Measurements from ENCODE around the genes NLRX1, CBL and NECTIN1.

- PRO-cap, result bidirectional peak, plus-strand start at chr11:119121599, minus-strand start at chr11:119121305
Observed at GRCh38 chr11:119120617-119121454, 544 bp upstream of the HINFP start.

DNA sequence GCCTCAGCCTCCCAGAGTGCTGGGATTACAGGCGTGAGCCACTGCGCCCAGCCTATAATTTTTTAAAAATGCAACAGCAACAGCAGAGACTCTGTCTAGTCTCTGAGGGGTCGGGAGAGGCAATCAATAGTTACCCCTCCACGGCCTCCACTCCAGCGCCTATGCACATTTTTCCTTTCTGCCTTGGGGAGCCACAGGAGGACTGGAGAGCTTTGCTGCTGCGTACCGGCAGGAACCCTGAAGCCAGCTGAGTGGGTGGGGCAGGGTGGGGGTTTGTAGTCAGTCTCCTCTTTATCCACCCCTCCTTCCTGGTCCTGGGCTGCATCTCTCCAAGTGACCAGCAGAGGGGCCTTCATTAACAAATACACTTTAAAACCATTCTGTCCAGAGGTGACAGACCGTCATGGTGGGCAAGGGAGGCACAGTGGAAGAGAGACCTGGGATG, 4.1 kb upstream of the ABCG4 start:
- PRO-cap, result no peak

GRCh38 chr11:119168445-119169302, at the start of gene NLRX1:
Gene NLRX1 (plus strand): TSS chr11:119168725.
- PRO-cap, result unidirectional peak, plus-strand start at chr11:119168725

- PRO-cap, result no peak
Observed at GRCh38 chr11:119179438-119180333, 5.6 kb upstream of the NHERF4 start.

DNA sequence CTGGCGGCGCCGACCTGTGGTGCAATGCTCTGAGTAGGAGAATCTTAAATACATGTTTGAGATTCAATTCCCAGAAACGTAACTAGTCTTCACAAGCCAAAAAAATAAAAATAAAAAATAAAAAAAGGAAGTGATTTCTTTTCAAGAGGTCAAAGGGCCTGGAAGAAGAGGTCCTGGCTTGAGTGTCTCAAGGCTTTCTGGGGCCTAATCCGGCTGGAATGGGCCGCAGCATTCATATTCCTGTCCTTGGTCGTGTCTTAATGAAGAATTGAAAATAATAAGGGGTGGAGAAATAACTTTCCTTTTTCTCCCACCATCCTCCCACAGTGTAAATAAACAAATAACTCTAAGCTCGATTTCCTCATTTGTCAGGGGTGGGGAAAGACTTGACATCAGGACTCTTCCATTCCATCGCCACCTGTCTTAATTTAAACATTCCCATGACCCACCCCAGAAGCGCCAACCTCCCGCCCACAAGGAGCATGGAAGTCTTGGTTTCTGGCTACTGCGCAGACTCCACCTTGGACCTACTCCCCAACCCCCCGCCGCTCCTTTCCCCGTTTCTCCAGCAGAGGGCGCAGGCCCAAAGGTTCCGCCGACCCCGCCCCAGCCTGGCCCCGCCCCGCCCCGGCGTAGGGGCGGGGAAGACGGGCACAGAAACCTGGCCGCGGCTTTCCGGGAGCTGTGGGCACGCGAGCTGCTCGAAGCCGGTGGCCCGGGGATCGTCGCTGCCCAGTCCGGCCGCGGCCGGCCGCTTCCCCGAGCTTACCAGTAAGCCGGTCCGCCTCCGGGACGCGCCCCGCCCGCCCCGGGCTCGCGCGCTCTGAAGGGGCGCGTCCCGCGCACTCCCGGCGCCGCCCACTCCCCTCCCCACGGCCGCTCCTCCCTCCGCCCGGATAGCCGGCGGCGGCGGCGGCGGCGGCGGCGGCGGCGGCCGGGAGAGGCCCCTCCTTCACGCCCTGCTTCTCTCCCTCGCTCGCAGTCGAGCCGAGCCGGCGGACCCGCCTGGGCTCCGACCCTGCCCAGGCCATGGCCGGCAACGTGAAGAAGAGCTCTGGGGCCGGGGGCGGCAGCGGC, at the start of gene CBL:
CBL (plus strand) TSS at position 951 of the 1,077 bp plus-strand sequence.
- PRO-cap, result bidirectional peak, plus-strand start at position 685 of the sequence, minus-strand start at position 767 of the sequence; bidirectional peak, plus-strand start at position 979 of the sequence, minus-strand start at position 825 of the sequence

GRCh38 chr11:119241622-119242181, 35.6 kb downstream of the CBL start:
- PRO-cap, result no peak

DNA sequence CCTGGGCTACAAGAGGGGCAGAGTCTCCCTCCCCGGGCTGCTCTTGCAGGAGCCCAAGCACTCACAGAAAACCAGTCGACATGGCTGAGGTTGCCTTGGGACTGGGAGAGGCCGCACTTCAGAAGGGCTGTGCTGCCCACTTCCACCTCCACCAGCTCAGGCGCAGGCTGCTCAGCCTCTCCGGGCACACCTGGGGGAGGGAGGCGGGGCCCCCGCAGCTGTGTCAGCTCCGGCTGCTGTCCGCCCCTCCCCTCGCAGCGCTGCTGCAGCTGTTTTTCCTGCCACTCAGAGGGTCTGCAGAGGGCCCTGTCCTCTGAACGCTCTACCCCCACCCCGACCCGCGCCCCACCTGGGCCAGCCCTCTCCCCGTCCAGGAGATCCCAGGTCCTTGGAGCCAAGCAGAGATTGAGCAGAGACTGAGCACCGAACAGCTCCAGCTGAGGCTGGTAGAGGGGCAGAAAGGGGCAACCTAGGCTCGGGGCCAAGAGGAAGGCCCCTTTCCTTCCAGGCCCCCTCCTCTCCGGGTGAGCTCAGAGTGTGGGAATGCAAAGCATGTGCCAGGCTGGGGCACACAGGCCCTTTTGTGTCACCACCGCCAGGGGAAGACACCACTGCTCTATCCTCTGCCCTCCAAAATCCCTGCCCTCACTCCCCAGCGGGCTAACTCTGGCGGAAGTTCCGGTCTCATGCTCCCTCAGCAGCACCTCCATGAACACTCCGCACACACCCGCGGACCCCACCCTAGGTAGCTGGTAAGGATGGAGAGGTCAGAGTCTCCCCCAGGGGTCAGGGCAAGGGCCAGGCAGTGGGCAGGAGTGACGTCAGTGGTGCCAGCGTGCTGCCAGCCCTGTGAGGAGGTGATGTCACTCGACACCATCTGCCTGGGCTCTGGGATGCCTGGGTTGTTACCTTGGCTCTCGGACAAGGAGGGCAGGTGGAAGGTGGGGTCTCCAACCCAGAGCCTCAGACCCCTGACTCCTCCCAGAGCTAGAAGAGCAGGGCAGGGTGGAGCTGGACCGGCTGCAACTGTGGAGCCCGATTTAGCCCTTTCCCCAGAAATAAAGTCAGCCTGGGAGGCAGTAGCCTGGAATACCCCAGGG, 1.5 kb downstream of the MCAM start:
- PRO-cap, result unidirectional peak, plus-strand start at position 663 of the sequence; bidirectional peak, plus-strand start outside the sequence, minus-strand start at position 1,030 of the sequence

GRCh38 chr11:119320222-119320563, 3.3 kb upstream of the MCAM start:
- PRO-cap, result no peak

DNA sequence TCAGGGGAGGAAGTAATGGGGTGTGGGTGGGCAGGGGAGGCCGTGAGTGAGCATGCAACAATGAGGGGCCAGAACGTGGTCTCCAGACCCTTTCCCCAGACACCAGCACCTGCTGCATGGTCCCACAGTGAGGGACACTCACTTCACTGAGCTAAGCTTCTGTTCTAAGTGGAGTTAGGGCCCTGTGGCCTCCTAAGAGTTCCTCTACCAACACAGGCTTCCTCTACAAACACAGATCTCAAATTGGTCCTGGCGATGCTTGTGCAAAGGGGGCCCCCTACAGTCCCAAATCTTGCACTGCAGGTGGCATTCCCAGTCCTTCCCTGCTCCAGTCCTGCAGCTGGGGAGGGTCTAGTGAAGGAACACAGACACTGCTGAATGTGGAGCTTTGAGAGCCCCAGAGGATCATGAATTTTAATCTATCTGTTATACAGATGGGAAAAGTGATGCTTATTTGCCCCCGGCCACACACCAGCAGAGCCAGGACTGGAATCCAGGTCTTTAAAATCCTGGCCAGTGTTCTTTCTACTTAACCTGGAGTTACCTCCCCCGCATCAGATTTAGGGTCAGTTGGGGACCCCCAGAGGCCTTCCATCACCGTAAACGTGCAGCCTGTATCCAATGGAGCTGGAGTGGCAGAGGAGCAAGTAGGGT, 7.3 kb downstream of the USP2 start:
- PRO-cap, result unidirectional peak, plus-strand start at position 339 of the sequence

DNA sequence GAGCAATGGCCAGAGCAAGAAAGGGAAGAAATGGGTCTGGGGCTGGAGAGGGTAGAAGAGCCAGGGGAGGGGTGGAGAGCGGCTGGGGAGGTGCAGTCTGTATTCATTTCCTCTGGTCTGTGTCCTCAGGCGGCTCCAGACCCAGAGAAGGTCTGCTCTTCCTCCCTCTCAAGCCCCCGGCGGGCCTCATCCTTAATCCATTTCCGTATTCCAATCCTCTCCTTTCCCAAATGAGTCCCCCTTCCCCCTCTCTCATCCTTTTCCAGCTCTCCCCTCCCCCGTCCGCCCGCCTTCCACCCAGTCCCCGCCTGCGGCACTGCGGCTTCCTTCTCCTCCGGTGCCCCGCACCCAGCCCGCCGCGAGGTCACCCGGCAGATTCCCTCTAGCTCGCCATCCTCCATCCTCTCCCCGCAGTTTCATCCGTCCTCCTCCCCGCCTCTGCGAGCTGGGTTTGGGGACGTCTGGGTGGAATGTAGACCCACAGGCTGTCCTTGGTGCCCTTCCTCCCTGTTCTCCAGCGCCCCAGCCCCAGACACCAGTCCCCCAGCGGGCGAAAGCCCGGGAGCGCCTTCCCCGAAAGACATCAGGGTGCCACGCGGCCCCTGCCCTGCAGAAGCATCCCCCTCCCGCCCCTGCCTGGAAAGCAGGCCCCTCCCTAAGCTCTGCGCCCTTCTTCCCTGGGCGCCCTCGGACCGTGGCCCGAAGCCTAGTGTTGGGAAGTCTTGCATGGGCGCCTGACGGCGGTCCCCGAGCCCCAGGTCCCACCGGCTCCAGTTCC, 451 bp downstream of the THY1 start:
- PRO-cap, result no peak

- PRO-cap, result no peak
Observed at GRCh38 chr11:119461184-119461854, 38.3 kb upstream of the THY1 start.

DNA sequence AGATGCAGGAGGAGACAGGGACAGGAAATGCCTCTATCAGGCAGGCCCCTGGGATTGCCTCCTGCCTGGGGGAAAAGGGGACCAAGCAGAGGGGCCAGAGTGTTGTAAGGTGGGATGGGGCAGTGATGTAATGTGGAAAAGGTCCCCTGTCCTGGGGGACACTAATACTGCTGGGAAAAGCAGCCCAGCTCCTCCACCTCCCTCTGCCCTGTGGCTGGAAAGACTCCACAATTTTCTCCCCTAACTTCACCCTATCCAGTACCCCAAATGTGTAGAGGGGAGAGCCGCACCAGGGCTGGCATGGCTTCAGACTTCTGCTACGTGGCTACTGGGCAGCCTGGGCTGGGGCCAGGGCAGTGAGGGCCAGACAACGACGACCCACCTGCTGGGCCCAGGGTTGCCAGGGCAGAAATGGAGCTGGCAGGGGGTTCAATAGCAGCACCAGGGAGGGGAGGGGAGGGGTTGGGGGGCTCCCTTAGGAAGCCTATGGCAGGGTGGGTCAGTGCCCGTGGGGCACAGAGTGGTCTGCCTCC, 66.4 kb downstream of the NECTIN1 start:
- PRO-cap, result no peak

DNA sequence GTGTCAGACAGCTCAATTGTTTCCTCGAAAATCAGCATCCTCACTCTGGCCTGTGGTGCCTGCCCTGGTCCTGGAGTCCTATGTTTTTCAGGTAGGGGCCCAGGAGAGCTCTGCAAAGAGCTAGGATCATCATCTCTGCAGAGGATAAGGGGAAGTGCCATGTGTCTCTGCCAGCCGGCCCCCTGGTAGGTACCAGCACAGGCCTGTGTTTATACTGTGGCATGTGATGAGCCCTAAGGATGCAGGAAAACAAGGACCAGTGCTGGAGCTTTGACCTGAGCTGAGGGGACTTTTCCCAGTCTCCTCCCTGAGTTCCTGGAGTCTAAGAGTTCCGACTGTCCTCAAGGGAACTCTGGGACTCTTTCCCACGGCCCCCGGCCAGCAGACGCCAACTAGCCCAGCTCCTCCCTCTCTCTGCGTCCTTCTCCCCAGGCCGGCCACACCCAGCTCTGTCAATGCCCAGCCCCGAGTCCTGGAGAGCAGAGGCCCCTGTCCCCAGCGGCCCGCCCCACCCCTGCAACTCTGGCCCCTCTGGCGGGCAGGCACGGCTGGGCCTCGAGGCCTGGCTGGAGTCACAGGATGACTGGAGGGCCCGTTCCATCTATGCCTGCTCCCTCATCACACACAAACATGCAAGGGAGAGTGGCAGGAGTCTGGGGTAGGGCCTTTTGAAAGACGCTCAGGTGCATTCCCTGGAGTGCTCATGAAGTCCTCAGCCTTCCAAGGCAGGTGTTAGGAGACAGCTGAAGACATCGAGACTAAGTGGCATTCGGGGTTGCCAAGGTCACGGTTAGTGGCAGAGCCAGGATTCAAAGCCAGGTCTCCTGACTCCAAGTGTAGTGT, 29.8 kb downstream of the NECTIN1 start:
- PRO-cap, result no peak

GRCh38 chr11:119728476-119729074, 425 bp downstream of the NECTIN1 start:
- PRO-cap, result bidirectional peak, plus-strand start at chr11:119728936, minus-strand start at chr11:119728818

- PRO-cap, result bidirectional peak, plus-strand start at chr11:119729286, minus-strand start at chr11:119729168
Observed at GRCh38 chr11:119729075-119729684, at the start of gene NECTIN1. Gene NECTIN1 (minus strand): TSS chr11:119729200.

GRCh38 chr11:120198854-120199433, 11.9 kb upstream of the OAF start:
- PRO-cap, result no peak

GRCh38 chr11:120211234-120211948, 559 bp downstream of the OAF start:
- PRO-cap, result bidirectional peak, plus-strand start at chr11:120211586, minus-strand start at chr11:120211417

GRCh38 chr11:120221542-120222240, 10.9 kb downstream of the OAF start:
- PRO-cap, result no peak

GRCh38 chr11:120228813-120229677, 10.9 kb upstream of the POU2F3 start:
- PRO-cap, result no peak

DNA sequence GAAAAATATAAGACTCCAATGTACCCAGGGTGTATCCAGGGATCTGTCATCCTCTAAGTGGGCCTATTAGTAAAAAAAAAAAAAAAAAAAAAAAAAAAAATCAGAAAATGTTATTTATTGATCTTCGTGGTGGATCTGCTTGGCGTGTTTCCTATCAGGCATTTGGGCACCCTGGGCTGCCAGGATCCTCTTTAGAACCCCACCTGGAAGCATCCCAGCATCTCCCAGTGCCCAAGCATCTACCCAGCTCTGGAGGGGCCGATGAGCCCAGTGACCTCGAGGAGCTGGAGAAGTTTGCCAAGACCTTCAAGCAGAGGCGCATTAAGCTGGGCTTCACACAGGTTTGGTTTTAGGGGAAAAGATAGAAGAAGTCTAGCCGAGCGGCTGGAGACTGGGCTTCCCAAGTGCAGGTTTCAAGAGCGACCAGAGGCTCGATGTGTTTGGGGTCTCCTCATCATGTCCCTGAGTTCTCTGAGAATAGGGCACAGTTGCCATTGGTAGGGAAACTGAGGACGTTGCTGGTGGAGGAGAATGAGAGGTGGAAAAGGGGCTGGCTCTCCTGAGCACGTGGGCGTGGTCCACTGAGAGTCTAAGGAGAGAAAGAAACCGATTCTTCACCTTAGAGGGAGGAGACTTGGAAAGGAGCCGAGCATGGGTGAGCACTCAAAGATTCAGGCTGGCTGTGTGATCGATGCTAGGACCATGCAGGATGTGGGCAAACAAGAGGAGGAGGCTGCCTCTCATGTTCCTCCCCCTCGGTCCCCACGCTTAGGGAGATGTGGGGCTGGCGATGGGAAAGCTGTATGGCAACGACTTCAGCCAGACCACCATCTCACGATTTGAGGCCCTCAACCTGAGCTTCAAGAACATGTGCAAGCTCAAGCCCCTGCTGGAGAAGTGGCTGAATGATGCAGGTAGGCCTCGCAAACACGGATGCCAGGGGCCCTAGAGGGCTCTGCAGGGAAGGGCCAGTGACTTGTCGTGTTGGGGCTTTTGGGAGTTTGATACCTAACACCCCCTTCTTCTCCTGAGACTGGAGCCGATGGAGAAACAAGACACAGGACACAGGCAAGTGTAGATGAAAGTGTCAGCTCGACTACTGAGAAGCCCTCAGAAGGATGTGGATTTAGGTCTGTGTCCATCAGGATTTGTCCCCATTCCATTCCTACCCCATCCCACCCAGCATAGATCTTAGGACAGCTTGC, 19.8 kb upstream of the TLCD5 start:
- PRO-cap, result no peak

Data from gallbladder (tissue), 1 donor.